Skeletal muscle satellite cell (primary cell): Measurements from ENCODE around the genes CRK and TLCD2.

DNA sequence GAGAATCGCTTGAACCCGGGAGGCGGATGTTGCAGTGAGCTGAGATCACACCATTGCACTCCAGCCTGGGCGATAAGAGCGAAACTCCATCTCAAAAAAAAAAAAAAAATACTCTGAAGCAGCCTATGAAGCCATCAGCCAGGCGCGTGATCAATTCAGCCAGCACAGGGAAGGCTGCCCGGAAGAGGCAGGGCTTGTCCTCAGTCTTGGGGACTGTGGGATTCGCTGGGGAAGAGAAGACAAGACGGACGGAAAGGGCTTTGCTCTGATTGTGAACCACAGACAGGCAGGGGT lies 37.3 kb downstream of the ABR start:
- CAGE, long polyA plus RNA: no peak

- CAGE, long polyA plus RNA: no peak
Measured at GRCh38 chr17:1353786-1354333, 46.2 kb downstream of the YWHAE start.

DNA sequence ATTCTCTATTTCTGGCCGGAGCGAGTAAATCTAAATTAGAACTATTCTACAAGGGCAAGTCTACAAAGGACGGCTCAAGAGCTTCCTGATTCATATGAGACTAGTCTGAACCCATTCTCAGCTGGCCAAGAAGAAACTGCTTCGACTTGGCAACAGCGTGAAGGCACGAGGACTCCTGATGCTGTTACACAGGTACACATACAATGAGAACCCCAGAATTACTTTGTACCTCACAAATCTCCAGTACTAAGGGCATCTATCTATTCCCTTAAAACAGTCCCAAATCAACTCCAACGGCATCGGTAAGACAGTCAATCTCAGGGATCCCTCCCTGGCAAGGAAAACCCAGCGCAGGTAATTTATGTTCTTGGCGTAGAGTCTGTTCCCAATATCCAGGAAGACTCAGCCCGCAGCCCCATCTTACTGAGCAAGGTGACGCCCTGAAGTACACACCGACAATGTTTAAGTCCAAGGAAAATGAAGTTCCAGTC lies 1.4 kb downstream of the CRK start:
- CAGE, long polyA plus RNA: no peak

- CAGE, long polyA plus RNA: no peak
Measured at GRCh38 chr17:1455795-1456369, at the start of gene CRK. Gene CRK (minus strand): TSS chr17:1456232.

DNA sequence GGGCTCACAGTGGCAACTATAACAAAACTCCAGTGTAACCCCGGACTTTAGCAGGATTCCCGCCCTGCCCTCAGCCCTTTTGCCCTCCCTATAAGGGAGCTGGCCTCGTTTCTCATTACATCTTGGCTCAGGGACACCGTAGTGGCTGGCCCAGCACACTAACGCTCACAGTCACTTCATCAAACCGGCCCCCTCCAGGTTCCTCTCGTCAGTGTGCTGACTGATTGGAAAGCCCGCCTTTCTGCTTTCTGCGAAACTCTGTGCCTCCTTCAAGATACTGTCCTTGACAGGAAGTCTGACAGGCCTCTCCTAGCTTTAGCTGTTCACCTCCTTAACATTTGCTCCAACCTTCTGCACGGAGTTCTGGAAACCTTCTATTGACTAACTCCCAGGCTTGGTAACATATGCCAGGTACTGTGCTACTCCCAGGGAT lies 11.3 kb upstream of the MYO1C start:
- CAGE, long polyA plus RNA: no peak

DNA sequence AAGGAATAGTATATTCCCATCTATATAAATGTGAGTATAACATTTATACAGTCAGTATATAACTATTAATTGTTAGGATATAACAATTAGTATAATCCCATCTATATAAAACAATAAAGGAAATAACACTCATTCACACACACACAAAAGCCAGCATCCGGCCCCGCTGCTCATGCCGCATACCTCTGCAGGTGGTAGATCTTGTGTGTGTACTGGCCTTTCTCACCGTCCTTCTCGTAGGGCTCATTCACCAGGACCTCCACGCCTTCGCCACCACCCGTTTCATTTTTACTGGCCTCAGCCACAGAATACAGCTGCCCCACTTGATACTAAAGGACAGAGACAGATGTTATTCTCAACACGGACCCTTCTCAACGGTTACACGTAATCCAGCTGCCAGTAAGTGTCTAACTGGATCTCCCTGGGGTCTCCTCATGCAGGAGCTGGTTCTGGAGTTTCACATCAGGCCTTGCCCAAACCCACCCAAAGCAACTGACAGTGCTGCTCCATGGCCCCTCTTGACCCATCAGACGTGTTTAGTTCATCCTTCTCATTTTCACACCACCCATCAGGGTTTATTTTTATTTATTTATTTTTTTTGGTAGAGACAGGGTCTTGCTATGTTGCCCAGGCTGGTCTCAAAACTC lies 9.6 kb downstream of the PITPNA start:
- CAGE, long polyA plus RNA: no peak

DNA sequence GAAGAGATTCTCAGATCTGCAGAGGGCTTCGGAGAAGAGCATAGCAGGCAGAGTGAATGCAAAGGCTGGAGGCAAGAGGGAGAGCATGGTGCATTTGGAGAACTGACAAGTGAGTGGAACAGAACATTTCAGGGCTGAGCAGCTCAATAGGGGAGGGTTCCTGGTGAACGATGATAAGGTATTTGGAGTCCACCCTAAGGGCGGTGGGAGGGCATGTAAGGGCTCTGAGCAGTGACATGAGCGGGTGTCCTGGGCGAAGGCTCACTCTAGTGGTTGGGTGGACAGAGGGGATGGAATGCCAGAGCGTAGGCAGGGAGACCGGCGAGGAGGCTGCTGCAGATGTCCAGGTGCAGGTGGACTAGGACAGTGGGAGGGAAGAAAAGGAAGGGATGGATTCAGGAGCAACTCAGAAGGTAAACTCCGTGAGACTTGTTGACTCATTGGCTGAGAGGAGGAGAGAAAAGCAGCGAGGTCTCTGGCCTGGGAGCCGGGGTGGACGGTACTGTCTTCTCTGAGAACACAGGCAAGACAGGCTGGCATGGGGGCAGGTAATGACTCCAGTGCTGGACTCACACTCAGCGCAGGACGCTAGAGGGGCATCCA lies 1.3 kb upstream of the PITPNA start:
- CAGE, long polyA plus RNA: no peak

DNA sequence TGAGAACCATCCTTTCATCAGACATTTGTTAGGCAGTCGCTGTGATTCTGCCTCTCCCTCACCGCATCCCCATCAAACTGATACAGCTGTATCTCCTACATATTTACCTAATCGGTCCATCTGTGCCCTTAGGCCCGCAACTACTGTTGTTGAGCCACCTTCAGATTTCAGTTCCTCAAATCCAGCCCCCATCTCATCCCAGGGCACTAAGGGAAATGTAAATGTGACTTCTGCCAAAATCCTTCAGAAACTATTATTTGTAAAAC lies 2.1 kb upstream of the SLC43A2 start:
- CAGE, long polyA plus RNA: no peak

- CAGE, long polyA plus RNA: no peak
Measured at GRCh38 chr17:1637778-1638993, 7.3 kb downstream of the SCARF1 start.

GRCh38 chr17:1650475-1651686 lies 1.2 kb upstream of the RILP start:
- CAGE, long polyA plus RNA: no peak

GRCh38 chr17:1710133-1711146 lies at the start of gene TLCD2:
Gene TLCD2 (minus strand): TSS chr17:1710377.
- CAGE, long polyA plus RNA: no peak

DNA sequence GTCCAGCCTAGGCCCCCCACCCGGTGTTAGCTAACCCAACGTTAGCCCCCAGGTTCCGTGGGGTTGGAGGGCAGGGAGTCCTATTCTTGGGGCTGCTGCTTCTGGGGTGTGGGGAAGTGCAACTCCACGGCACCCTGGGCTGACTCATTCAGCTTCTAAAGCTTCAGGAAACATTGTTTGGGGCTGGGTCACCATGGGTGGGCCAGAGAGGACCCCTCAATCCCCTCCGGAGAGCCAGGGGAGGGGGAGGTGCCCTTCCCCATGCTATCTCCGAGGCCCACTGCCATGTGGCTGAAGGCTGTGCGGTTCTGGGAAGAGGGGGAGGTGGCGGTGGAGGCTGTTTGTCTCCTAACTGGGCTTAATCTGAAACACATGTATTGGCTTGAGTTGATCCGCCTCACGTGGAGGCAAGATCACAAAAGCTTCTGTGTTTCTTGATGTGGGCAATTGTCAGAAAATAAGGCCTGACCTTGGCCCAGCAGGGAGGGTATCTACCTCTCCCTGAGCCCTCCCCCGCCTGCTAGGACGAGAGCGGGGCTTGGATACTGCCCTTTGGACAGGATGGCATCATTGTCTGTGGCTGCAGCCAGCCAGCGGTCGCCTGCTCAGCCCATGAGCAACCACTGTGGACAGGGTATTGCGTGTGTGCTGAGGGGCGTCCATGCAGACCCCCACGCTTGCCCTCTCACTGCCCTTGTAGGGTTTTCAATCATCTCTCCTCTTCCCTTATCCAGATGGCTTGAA lies 1.2 kb downstream of the SERPINF1 start:
- CAGE, long polyA plus RNA: no peak

DNA sequence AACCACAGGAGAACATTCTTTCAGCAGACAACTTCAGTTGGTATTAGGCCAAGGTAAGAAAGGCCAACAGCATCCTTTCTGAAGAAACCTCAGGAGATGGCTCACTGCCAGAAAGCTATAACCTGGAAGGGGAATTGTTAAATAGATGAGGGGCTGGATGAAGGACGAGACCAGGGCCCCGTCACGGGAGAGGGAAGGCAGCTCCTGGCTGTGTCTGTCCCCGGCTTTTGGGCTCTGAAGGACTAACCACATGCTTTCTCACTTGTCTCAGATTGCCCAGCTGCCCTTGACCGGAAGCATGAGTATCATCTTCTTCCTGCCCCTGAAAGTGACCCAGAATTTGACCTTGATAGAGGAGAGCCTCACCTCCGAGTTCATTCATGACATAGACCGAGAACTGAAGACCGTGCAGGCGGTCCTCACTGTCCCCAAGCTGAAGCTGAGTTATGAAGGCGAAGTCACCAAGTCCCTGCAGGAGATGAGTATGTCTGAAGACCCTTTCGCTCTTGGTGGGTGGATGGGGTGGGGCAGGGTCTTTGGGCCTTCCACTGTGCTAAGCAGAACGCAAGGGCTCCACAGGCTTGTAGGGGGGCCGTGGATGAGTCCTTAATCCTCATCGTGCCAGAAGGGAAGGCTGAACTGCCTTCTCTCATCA lies 14.5 kb downstream of the SERPINF1 start:
- CAGE, long polyA plus RNA: no peak

DNA sequence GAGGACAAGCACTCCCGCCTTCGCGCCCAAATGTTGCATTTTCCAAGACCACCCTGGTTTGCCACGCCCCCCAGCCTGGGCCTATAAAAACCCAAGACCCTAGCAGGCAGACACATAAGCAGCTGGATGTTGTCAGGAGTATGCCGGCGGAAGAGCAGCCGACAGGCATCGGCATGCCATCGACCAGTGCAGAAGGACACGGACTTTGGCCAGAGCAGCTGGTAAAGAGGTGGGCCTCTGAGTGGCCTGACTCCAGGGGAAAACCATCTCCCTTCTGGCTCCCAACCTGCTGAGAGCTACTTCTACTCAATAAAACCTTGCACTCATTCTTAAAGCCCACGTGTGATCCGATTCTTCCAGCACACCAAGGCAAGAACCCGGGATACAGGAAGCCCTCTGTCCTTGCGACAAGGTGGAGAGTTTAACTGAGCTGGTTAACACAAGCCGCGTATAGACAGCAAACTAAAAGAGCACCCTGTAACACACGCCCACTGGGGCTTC lies 19.0 kb downstream of the SMYD4 start:
- CAGE, long polyA plus RNA: no peak

GRCh38 chr17:1871697-1872295 lies 42.0 kb downstream of the RPA1 start:
- CAGE, long polyA plus RNA: no peak

DNA sequence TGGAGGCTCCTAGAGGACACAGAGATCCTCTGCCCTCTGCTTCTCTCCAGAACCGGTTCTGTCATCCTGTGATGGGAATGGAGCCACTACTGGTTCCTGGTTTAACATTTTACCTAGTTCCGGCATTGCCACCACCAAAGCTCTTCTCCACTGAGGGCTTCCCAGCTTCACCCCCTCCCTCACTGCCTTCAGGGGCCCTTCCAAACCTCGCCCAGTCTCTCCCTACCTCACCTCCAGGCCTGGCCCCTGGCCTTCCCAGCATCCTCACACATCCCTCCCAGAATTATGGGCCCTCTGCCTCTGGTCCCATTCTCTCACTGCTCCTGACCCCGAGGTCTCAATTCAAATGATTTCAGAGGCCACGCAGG lies 58.5 kb downstream of the RTN4RL1 start:
- CAGE, long polyA plus RNA: no peak

DNA sequence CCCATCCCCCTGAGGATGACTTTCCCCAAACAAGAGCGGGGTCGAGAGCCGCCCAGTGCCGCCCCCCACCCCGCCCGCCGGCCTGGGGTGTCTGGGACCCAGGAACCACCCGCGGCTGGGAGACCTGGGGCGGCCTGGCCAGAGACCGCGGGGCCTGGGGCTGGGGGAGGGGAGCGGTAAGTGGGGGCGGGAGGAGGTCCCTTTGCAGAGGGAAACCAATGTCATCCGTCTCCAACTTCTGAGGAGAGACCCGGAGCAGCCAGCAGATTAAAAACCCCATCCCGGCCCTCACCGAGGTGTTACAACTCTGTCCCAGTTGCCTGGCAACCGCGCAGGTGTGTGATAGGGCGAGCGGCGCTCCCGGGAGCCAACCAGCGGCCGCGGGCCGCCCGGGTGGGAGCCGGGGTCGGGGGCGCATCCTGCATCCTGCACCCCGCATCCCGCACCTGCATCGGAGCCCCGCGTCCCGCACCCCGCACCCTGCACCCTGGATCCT lies 47.6 kb downstream of the RTN4RL1 start:
- CAGE, long polyA plus RNA: no peak

DNA sequence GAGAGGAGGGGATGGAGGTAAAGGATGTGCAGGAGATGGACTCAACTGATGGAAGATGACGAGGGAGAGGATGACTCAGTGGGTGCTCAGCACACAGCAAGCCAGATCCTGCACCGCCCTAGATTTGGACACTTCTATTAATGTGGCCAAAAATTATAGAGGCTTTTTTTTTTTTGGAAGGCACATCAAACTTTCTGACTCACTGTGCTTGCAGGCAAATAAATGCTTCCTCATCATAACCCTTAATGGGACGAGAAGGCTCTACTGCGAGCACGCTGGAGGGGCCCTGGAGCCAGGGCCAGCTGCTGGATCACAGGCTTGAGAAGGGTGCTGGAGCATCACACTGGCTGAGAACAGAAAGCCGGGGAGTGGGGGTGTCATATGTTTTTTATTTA lies 36.0 kb downstream of the RTN4RL1 start:
- CAGE, long polyA plus RNA: no peak

DNA sequence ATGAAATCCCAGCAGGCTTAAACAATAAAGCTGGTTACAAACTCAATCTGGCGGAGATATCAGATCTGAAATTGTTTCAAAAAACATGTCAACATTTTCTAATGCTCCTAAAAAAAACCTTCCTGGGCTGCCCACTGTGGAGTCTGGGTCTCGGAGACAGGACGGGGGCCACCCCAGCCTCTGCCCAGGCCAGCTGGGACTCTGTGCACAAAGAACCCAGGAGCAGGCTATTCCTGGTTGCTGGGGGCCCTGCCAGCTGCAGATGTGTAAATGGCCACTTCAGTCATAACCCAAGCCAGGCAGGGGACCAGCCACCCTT lies 28.5 kb downstream of the RTN4RL1 start:
- CAGE, long polyA plus RNA: no peak

DNA sequence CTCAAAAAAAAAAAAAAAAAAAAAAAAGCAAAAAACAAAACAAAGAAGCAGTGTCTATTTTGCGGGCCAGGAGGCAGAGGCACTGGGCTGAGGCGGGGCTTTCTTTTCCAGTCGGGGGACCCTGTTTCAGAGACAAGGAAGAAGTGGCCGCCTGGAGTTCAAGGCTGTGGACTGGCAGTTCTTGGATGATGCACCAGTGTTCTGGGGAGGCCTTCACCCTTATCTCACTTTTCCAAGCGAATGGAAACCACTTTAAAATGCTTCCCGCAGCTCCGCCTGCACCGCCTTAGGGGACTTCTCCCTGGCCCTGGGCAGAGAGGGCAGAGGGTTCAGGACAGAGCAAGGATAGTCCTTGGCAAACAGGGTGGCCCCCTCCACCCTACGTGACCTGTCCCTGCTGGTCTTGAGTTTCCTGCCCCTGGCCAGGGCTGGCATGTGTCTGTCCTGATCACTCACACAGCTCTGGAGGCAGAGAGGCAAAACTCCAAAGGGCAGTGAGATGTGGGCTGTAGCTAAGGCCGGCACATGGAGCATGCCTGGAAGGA lies 20.7 kb downstream of the RTN4RL1 start:
- CAGE, long polyA plus RNA: no peak